ENCODE measurements around the gene TRMU.

DNA sequence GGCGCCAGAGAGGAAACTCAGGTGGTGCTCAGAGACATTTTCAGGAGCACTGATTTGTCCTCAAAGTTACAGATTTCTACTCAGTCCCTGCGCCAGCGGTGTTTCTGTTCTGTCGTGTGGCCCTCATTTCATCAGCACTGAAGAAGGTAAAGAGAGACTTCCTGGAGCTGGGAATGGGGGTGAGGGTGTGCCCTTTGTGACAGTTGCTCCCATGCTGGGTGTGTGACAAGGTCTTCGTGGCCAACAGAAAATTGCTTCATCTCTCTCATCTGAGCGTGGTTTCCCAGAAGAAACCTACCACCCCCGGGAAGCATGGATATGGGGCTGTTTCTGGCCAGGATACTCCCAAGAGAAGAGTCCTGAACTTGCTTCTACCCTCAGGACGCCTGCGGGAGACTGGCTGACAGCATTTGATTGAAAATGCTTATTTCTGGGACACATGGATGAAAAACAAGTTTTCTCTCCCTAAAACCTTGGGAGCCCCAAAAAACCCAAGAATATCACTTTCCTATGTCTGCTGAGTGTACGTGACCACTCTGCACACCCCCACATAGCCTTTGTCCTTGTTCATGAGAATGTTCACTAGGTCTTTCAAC is 1.9 kb upstream of the PPARA start:
- PRO-cap = no peak

DNA sequence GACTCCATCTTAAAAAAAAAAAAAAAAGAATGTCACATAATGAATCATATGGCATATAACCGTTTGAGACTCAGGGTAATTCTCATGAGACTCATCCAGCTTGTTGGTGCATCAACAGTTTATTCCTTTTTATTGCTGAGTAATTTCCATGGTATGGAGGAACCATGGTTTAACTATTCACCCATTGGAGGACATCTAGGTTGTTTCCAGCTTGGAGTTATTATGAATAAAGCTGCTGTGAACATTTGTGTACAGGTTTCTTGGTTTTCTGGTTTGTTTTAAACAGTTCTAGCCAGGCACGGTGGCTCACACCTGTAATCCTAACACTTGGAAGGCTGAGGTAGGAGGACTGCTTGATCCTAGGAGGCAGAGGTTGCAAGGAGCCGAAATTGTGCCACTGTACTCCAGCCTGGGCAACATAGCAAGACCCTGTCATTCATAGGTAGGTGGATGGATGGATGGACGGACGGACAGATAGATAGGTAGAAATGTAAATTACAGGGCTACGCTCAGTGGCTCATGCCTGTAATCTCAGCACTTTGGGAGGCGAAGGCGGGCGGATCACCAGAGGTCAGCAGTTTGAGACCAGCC is 25.5 kb downstream of the PPARA start:
- PRO-cap = no peak

DNA sequence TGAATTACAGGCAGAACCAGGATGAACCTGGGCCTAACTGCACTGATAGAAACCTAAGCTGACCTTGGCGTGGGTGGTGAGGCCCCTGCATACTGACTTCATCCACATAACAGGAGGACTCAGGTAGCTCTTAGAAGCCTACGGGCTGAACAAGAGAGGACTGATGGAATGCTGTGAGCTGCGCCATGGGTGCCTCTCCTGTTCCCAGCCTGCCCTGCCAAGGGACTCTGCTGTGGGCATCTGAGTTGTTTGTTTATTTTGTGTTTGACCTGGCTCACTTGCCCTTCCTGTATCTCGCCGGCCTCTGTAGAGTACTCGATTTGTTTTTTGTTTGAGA is 1.6 kb downstream of the TTC38 start:
- PRO-cap = no peak

DNA sequence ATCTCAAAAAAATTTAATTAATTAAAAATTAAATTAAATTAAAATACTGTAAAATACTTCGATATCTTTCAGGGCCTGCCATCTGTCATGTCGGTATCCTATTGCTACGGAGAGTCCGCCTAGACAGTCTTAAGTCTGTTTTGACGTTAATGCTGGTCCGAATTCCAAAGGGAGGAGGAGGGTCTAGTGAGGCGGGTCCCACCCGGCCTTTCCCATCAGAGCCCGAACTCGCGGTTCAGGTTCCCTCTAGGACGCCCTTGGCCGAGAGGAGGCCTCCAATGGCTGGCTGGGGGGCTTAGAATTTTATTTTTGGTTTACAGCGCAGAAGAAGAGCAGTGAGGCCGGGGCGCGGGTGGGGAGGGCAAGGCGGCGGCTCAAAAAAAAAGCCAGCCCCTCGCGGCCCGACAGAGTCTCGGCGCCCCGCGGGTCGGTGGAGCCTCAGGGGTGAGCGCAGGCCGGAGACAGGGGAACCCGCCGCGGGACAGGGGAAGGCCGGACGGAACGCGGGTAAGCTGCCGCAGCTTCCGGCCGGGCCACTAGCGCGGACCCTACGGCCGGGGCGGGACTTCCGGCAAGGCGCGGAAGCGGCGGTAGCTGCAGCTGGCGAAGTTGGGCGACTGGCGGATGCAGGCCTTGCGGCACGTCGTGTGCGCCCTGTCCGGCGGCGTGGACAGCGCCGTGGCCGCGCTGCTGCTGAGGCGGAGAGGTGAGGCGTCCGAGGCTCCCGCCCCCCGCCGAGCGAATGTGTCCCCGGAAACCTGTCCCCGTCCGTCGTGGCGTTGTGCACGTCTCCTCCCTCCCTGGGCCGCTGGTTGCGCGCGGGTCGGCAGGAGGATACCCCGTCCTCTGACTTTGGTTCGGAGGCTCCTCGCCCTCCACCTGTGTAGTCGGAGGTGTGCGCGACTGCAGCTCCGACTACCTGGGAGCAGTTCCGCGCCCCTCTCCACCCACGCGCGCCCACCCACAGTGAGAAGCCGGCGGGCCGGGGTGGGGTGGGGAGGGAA is at the start of gene TRMU:
Gene TRMU, plus strand, starts transcription at position 574 of the 1,004 bp plus-strand sequence.
- PRO-cap = unidirectional peak, plus-strand start at position 338 of the sequence; bidirectional peak, plus-strand start at position 581 of the sequence, minus-strand start at position 483 of the sequence

GRCh38 chr22:46351319-46351692 is 15.8 kb downstream of the TRMU start:
- PRO-cap = no peak

DNA sequence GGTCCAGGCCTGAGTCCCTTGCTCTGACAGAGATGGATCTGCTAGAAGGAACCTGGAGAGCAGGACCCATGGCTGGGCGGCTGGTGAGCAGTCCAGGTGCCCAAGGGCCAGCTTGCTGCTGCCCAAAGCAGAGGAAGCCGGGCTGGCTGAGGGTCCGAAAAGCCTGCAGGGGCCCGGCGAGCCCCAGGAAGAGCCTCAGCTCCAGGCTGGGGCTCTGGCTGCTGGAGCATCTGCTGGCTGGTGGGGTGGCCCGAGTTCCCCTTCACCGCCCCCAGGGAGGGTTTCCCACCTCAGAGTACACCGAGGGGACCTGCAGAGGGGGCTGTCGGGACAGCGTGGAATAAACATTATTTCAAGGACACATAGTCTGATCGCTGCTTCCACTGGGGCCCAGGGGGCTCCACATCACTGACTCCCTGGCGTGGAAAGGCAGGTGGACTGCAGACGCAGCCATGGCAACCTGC is 21.5 kb downstream of the TRMU start:
- PRO-cap = no peak

GRCh38 chr22:46390923-46391482 is 55.5 kb downstream of the TRMU start:
- PRO-cap = no peak

DNA sequence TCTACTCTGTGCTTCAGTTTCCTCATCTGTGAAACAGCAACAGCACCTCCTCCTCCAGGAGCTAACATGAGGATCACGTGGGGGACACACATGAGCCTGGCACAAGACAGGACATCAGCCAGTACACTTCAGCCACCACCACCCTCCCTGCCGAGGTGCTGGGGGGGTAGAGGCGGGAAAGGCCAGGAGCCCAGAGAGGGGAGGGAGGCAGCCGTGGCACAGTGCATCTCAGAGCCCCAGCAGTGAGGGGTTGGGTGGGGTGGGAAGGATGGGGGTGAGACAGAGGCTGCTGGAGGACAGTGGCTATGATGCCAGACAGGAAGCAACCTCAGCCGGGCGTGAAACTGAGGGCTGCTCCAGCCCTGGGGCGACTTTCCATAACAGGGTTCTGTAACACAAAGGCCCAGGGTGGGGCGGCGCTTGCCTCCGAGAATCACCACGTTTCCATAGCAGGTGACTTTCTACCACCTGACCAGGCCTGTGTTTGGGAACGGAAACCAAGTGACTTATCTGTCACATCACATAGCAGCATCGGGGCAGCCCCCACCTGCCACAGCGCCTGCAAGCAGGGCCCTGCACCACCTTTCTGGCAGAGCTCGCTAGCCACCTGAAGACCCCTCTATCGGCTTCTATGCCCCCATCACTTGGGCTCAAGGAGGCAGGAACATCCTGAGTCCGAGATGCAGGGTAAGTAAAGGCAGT is 85.7 kb downstream of the TRMU start:
- PRO-cap = no peak

GRCh38 chr22:46439544-46439837 is 97.9 kb downstream of the CELSR1 start:
- PRO-cap = no peak

GRCh38 chr22:46577691-46578068 is 40.3 kb upstream of the CELSR1 start:
- PRO-cap = no peak

- PRO-cap = no peak
Observed at GRCh38 chr22:46579756-46580279, 40.4 kb upstream of the GRAMD4 start.

DNA sequence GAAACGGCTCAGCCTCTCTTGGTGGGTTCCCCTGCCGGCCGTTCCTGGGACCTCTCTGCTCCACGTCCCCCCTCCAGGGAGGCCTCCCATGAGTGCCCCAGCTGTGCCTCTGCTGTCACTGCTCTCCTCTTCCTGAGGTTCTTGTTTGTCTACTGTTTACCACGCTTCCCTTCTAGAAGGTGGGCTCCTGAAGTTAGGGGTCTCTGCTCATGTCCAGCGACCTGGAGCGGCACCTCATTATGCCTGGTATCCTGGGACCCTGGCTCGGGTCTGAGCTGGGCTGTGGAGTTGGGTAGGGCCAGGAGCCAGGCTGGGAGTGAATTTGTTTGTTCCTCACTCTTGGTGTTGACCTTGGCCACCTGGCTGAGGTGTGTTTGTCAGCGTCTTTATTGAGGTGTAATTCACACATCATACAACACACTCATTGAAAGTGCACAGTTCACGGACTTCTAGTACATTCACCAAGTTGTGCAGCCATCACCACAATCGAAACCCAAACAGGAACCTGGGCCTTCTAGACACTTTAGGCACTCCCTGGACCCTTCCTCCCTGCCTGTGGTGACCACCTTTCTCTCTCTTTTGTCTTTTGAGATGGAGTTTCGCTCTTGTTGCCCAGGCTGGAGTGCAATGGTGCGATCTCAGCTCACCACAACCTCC is 37.7 kb upstream of the GRAMD4 start:
- PRO-cap = no peak

GRCh38 chr22:46587188-46588241 is 32.7 kb upstream of the GRAMD4 start:
- PRO-cap = no peak

DNA sequence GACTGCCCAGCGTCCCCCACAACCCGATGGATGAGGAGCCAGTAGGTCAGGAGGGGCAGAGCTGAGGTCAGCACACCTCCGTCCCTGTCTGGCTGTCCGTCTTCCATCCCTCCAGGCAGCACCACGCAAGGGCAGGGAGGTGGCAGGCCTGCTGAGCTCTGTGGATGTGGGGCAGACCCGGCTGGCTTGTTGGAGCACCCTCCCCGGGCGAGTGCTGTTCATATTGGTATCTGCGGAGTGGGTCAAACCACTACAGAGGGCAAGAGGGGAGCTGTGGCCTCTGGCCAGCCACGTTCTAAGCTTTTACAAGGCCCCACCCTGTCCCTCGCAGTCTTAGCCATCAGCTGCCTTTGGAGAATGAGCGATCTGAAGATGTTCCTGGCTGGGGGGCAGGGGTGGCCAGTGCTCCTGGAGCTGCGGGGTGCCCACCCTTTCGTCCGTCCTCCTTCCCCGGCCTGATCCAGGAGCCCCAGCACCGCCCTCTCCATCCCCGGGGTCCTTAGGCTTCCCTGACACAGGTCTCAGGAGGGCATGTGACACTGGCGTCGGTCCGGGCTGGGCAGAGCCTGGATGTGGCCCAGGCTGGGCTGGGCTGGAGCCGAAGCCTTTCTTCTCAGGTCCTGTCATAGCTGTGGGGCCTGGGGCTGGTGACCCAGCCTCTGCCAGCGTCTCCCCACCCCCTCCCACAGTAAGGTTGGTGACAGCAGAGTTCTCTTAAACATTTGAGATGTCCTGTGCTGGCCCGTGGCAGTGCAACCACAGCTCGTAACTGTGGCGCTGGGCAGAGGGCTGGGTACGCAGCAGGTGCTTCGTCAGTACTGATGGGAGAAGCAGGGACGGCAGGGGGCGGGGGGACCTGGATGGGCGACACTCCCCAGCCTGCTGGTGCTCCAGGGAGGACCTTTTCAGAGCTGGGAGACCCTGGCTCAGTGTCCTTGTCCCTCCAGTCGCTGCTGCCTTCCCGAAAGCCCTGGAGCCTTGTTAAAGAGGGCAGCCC is 31.6 kb upstream of the GRAMD4 start:
- PRO-cap = no peak

DNA sequence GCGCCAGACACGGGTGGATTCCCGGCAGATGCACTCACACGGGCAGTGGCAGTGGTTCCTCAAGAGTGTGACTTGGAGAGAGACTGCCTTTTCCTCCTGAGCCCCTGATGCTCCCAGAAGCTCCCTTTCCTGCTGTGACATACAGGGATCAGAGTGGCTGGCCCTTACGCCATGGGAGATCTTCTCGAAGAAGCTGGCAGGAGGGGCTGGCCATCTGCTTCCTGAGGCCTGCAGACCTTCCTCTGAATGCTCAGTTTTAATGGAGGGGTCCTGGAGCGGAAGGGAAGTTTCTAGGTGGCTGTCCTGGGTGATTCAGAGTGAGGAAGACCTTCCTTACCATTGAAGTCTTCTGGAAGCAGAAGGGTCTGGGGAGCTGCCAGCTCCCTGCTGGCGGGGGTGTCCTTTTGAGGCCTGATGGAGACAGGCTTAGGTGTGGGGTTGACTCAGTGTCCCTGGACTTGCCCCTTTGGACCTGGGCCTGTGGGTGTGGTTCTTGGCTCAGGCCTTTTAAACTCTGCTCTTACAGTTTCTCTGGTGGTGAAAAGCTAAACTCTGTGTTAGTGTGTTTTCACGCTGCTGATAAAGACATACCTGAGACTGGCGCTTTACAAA is 26.1 kb downstream of the GRAMD4 start:
- PRO-cap = no peak

- PRO-cap = no peak
Observed at GRCh38 chr22:46661209-46662041, 41.2 kb downstream of the GRAMD4 start.

DNA sequence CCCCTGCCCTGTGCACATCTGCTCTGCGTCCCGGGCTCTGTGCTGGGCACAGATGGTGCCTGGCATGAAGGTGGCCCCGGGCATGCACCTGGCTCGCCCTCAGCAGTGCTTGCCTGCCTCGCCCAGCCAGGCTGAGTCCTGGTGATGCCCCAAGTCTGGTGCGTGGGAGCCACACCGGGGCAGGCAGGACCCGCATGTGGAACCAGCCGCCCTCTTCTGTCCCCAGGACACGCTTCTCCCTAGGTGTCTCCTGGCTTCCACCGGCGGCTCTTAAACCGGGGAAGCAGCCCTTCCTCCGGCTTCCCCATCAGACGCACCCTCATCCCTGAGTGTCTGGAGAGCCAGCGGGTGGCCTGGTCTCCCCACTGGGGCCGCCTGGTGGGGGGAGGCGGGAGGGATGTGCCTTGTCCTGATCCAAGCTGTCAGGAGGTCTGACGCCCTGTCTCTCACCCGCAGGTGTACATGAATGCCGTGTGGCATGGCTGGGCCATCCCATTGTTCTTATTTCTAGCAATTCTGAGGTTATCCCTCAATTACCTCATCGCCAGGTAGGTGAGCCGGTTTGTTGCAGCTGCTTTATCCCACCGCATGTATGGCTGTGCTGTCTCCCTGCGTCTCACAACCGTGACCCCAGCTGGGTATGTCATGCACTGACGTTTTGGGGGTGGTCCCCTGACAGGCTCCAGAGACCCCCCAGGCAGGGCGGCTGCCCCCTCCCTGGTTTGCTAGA is 45.1 kb downstream of the GRAMD4 start:
- PRO-cap = no peak

DNA sequence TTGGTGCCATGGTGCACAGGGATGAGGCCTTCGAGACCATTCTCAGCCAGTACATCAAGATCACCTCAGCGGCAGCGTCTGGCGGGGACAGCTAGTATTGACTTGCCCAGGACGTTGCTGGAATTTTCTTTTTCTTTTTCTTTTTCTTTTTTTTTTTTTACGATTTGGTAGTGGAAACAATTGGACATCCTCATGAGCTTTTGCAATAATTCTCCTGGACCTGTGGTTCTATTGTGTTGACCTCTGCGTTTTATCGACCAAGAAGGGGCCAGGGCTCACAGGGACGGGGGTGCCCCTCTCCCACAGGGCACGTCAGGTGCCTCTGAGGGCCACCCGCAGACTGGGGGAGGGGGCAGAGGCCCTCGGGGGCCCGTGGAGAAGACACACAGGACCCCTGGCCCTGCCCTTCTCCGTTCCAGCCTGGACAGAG is 57.0 kb downstream of the GRAMD4 start:
- PRO-cap = no peak

- PRO-cap = no peak
Observed at GRCh38 chr22:46694746-46695612, 43.1 kb downstream of the CERK start.

GRCh38 chr22:46698957-46699708 is 38.9 kb downstream of the CERK start:
- PRO-cap = no peak